Daoy (cell line): Measurements from ENCODE around the gene WNT7A.

- RAMPAGE, long total RNA, result no peak
Observed at GRCh38 chr3:12740983-12741593, 18.0 kb downstream of the TMEM40 start.

DNA sequence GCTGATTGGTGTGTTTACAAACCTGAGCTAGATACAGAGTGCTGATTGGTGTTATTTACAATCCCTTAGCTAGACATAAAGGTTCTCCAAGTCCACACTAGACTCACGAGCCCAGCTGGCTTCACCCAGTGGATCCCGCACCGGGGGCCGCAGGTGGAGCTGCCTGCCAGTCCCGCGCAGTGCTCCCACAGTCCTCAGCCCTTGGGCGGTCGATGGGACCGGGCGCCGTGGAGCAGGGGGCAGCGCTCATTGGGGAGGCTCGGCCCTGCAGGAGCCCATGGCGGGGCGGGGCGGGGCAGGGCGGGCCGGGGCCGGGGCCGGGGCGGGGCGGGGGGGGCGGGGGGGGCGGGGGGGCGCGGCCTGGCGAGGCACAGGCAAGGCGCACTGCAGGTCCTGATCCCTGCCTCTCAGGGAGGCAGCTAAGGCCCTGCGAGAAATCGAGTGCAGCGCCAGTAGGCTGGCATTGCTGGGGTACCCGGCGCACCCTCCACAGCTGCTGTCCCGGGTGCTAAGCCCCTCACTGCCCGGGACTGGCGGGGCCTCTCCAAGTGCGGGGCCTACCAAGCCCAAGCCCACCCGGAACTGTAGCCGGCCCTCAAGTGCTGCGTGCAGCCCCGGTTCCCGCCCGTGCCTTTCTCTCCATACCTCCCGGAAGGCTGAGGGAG, 9.7 kb upstream of the TMEM40 start:
- RAMPAGE, long total RNA, result no peak

GRCh38 chr3:12839238-12840281, 1.8 kb downstream of the RPL32 start:
- RAMPAGE, long total RNA, result no peak

GRCh38 chr3:12900012-12900439, 58.7 kb upstream of the RPL32 start:
- RAMPAGE, long total RNA, result no peak

DNA sequence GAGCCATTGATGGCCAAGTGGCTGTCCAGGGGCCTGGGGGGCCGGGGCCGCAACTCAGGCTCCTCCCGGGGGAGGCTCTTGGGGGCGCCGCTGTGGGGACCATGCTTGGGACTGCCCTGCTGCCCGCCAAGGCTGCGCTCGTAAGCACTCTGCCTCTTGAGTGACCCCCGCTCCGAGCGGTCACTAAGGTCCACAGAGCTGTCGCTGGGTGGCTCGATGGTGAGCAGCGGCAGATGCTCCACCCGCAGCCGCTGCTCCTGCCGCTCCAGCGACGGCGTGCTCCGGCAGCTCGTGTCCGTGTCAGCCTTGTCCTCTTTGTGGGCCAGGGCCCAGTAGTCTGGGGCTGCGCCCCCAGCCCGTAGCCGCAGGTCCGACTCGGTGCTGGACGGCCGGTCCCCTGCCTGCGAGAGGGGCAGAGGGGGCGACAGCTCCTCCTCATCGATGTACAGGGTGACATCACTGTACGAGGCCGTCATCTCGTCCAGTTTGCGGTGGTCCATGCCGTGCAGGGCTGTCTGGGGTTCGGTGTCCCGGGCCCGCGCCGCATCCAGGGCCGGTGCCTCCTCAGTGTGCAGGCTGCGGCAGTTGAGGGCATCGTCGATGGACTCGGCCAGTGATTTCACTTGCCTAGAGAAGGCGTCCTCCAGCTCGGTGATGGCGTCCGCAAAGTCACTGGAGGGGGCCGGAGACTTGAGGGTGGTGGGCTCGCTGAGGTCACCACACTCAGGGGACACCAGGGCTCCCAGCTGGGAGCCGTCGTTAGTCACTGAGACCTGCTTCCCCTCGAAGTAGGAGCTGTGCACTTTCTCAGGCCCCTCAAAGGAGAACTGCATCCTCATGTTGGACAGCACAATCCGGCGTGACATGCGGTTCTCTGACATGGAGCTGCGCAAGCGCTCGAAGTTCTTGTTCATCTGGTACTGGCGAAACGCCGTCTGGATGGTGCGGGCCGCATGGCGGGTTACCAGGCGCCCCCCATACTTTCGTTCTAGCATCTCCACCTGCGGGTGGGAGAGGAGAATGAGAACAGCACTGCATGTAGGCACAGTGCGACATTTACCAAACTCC, 94.7 kb upstream of the RPL32 start:
- RAMPAGE, long total RNA, result no peak

- RAMPAGE, long total RNA, result no peak
Observed at GRCh38 chr3:12960315-12961265, 112.6 kb downstream of the IQSEC1 start.

GRCh38 chr3:13015151-13015837, 57.9 kb downstream of the IQSEC1 start:
- RAMPAGE, long total RNA, result no peak

DNA sequence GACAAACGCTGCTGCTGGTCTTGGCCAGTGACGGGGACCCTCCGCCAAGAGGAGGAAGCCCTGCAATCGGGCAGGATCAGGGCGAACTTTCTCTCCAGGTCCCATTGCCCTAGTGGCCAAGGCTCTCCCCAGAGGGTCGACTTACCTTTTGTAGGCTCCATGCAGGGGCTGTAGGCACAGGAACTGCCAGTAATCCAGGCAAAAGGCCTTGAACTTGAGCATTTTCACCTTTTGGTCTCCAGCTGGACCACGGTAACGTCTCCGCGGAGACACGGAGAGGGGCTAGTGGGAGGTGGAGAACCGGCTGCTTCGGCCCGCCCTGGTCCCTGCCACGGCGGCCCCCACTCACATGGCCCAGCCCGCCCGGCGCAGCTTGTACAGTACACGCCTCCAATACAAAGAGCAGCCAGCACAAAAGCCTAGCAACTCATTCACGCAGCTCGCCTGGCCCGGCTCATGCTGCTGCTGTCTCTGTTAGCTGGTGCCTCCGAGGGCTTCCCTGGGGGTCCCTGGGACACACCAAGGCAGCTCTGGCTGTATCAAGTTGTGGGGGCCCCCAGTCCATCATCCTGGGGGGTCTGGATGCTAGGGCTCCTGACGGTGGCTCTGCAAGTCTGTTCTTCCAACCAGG, 31.0 kb downstream of the IQSEC1 start:
- RAMPAGE, long total RNA, result no peak

- RAMPAGE, long total RNA, result no peak
Observed at GRCh38 chr3:13110604-13111639, 37.7 kb upstream of the IQSEC1 start.

DNA sequence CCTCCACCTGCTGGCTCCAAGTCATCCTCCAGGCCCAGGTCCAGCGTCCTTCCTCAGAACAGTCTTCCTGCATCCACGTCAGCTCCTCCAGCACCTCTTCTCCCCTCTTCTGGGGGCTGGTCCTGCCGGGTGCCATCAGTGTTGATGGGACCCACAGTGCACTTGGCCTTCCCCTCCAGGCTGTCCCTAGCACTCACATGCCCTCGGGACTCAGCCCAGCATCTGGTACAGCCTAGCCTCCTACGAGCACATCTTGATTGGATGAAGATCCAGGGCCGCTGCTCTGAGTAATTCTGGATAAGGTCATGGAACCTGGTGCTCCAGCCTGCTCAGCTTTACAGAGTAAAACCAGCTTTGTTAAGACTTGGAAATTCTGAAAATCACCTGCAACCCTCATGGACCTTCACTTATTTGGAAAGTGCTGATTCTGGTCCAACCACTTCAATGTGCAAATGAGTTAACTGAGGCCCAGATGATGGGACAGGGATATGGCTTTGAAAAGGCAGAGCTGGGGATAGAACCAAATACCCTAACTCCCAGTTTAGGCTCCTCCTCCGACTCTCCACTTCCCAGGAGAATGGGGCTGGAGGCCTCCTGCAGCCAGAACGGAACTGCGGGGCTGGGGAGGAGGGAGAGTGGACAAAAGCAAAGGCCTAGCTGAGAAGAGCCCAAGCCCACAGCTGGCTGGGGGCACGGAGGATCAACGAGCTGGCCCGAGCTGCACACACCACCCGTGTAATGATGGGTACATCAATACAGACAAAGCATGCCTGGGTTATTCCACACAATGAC, 75.1 kb downstream of the NUP210 start:
- RAMPAGE, long total RNA, result no peak

DNA sequence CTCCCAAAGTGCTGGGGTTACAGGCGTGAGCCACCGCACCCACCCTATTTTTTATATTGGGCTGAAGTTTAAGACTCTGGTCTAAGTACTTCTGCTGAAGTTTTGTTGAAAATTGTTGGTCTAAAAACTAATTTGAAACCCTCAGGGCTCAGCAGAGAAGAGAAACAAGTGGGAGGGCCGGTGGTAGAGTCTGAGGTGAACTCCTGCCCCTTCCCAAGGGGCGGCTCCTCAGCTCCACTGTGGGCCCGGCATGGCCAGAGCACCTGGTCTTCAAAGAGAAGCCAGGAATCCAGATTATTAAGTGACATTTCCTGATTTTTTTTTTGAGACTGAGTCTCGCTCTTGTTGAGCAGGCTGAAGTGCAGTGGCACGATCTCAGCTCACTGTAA, 4.1 kb downstream of the HDAC11 start:
- RAMPAGE, long total RNA, result no peak

DNA sequence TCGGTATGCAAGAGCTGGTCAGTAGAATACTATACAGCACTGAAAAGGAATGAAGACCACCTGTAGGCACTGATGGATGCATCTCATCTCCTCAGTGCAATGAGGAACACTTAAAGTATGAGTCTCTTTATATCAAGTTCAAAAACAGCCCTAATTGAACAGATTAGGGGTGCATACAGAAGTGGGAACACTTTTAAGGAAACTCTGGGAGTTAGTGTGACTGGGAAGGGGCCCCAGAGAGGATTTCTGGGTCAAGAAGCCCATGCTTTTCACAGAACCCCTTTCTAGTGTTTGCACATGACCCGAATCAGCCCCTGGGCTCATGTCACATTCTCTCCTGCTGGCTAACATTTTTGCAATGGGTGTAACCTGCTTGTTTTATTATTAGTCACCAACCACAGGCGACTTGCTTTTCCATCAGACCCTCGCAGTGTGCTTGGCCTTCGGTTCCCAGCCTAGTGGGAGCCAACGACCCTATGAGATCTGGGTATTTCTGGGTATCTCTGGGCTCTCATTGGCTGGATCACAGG, 11.2 kb upstream of the FBLN2 start:
- RAMPAGE, long total RNA, result no peak

DNA sequence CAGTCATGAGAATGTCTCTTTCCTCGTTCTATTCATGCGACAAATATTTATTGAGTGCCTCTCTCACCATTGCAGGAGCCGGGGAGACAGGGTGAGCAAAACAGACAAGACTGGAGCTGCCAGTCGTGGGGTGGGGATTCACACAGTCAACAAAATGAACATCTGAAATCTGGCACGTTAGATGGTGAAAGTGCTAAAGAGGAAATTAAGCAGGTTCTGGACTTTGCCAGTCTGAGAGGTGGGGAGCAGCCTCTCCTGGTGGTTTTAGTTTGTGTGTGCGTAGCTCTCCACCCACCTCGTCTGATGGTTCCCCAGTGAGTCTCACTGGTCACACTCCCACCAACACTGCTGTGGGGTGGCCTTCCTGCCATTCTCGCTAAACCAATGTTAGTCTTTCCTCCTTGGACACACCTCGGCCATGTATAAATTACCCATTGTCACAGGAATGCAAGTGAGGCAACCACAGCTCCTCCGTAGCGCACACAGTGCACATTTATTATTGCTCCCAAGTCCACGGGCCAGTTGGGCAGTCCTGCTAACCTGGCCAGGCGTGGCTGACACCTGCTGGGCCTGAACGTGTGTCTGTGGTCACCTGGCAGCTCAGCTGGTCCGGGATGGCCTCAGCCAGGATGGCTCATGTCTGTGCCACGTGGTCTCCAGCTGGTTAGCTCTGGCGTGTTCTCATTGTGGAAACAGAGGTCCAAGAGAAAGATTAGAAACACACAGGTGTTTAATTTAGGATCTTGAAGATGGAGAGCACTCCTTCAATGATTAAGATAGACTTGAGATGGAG, 31.6 kb downstream of the FBLN2 start:
- RAMPAGE, long total RNA, result no peak

- RAMPAGE, long total RNA, result no peak
Observed at GRCh38 chr3:13608097-13608789, 59.3 kb downstream of the FBLN2 start.

DNA sequence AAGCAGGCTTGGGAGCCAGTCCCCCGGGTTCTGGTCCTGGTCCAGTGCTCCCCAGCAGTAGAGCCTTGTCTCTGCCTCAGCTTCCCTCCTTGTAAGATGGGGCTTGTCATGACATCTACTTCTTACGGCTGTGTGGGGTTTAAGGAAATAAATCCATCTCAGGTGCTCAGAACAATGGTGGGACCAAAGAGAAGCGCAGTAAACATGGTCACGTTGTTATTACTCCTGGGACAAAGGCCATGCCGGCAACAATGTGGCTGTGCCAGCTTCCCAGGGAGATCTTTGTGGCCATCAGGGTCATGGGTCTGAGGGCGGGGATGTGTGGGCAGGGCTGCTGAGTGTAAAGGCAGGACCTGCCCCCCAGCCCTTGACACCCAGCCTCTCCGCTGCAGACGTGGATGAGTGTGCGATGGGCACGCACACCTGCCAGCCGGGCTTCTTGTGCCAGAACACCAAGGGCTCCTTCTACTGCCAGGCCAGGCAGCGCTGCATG, 78.6 kb downstream of the FBLN2 start:
- RAMPAGE, long total RNA, result no peak

DNA sequence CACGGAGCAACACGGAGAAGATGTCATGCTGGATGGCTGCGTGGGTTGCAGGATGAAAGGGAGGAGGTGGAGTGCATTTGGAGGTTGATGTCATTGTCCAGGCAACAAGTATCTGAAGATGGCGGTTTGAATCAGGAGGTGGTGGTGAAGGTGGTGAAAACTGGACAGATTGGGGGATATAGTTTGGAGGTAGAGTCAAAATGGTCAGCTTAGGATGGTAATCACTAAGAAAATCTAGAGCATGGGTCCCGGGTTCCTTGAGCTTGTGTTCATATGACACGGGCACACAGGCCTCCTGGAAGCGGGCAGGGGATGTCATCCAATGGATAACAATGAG, 13.1 kb downstream of the WNT7A start:
- RAMPAGE, long total RNA, result no peak

- RAMPAGE, long total RNA, result no peak
Observed at GRCh38 chr3:13867130-13867596, 12.7 kb downstream of the WNT7A start.

- RAMPAGE, long total RNA, result no peak
Observed at GRCh38 chr3:13879673-13881001, at the start of gene WNT7A. Gene WNT7A (minus strand): TSS chr3:13880071.

DNA sequence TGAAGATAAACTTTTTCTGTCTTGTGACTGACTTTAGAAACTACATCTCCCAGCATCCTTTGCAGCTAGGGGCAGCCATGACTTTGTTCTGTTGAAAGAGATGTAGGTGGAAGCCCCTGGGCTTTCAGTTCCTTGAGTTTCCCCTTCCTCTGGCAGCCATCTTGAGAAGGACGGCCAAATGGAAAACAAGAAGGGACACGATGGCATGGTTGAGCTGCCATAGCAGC, 11.8 kb upstream of the WNT7A start:
- RAMPAGE, long total RNA, result no peak

DNA sequence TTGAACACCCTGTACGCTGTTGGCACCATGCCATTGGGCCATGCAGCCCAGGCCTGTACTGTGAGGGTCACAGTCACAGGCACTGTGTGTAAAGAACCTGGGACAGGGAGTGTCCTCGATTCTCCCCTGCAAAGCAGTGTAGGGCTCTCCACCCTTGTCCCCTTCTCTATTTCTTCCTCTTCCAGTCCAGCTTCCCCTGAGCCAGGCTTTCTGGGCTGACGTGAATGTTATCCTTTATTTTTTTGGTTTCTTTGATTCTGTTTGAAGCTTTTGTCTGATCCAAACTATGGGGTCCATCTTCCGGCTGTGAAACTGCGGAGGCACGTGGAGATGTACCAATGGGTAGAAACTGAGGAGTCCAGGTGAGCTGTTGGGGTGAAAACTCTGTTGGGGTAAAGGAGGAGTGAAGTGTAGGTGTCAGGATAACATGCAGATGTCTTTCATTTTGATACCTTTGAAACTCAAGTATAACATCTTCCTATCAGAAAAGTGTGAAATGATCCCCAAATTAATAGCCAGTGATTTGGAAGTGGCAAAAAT, 6.5 kb downstream of the TMEM43 start:
- RAMPAGE, long total RNA, result no peak